Neural cell (in vitro differentiated cells): ENCODE measurements around the genes PPP1R16B and GTSF1L.

- RAMPAGE, long total RNA: no peak
These were observed at the start of gene PPP1R16B for GRCh38 chr20:38805356-38805860. TSS of gene PPP1R16B (plus strand) at chr20:38805697.

DNA sequence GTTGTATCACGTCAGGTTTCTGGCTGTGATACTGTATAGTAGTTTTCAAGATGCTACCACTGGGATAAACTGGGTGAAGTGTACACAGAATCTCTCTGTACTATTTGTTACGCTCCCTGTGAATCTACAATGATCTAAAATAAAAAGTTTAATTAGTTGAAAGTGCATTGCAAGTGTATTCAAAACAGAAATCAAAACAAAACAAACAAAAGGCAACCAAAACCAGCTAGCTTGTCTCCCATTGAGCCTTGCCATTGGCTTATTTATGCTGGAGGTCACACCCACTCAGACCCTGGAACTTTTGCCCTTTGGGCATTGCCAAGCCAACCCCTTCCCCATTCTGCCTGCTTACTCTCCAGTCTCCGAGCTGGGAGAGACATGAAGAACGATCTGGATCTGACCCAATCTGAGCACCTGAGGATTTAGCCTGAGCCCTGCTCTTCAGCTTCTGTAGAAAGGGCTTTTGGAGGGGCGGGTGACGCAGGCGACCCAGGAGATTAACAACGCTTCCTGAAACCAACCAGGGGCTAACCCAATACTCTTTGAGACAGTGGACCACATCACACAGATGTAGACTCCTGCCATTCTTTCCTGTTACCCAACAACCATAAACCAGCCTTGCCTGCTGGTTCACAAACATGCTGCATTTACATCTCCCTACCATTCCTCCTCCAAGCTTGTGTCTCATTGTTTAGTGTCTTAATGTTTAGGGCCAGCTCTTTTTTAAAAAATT is 28.1 kb downstream of the PPP1R16B start:
- RAMPAGE, long total RNA: no peak

DNA sequence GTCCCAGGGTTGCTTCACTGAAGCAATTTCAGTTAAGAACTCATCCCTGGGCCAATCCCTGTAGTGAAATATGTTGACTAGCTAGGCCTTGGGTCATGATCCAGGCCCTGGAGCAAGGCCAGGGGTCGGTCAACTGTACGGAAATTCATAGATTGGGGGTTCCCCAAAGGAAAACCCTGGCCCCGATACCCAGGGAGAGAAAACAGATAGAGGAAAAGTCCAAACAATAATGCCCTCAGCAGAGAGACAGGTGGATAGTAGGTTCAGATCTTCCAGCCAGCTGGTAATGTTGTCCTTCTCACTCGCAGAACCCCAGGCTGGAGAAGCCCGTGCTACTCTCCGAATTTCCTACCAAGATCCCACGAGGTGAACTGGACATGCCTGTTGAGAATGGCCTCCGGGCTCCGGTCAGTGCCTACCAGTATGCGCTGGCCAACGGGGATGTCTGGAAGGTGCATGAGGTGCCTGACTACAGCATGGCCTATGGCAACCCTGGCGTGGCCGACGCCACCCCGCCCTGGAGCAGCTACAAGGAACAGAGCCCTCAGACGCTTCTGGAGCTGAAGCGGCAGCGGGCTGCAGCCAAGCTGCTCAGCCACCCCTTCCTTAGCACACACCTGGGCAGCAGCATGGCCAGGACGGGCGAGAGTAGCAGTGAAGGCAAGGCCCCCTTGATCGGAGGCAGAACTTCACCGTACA is 8.2 kb upstream of the FAM83D start:
- RAMPAGE, long total RNA: no peak

GRCh38 chr20:38931361-38931777 is 5.2 kb downstream of the FAM83D start:
- RAMPAGE, long total RNA: no peak

GRCh38 chr20:39800506-39800858 is 838.3 kb downstream of the DHX35 start:
- RAMPAGE, long total RNA: no peak

GRCh38 chr20:40422988-40423187 is 266.1 kb downstream of the MAFB start:
- RAMPAGE, long total RNA: no peak

DNA sequence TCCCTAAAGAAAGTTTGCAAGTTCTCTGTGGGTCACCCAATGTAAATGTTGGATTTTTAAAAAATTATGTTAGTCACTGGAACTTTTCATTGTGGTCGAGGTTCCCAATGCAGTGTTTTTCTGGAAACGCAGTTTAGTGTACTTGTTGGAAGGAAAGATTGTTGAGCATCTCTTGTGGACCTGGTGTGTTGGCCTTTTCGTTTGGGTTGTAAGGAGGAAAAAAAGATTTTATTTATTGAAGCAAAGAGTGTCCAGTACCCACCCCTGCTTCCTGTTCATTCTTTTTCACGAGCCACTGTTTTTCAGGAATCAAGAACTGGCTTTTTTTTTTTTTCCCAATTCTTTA is 1.5 kb downstream of the TOP1 start:
- RAMPAGE, long total RNA: no peak

GRCh38 chr20:41110594-41111367 is 26.6 kb upstream of the PLCG1 start:
- RAMPAGE, long total RNA: no peak

DNA sequence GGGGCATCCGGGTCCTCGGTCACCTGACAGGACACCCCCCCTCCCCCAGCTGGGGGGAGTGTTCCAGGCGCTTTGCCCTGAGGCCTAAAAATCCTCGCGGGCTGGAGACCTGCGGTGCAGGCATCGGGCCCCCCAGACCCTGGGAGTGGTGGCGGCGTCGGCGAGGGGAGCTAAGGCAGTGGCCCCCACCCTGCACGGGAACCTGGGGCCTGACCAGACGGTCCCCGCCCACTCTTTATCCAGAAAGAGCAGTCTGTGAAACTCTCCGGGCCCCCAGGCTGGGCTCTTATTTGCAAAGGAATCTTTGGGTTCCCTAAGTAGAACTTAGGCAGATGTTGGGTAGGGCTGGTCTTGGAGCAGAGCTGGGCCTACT is 673 bp downstream of the PLCG1 start:
- RAMPAGE, long total RNA: no peak

DNA sequence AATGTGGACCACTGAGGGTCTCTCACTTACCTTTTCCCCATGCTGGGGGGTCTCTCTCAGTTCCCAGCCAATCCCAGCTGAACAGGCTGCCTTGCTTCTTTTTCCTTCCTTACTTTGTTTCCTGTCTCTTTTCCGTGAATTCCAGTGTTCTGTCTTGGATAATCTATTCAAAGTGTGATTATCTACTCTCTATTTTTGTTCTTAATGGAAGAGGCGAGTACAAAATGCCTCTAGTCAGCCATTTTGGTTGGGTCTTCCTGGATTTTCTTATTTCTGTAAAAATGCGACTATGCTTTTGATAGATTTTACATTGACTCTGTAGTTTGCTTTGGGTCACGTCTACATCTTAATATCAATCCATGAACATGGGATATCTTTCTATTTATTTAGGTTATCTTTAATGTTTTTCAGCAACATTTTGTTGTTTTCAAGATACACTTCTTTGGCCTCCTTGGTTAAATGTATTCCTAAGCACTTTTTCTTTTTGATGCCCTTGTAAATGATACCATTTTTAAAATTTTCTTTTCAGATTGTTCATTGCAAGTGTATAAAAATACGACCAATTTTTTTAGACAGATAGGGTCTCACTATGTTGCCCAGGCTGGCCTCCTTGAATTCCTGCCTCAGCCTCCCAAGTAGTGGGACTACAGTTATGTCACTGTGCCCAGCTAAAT is 55.7 kb downstream of the PLCG1 start:
- RAMPAGE, long total RNA: no peak

DNA sequence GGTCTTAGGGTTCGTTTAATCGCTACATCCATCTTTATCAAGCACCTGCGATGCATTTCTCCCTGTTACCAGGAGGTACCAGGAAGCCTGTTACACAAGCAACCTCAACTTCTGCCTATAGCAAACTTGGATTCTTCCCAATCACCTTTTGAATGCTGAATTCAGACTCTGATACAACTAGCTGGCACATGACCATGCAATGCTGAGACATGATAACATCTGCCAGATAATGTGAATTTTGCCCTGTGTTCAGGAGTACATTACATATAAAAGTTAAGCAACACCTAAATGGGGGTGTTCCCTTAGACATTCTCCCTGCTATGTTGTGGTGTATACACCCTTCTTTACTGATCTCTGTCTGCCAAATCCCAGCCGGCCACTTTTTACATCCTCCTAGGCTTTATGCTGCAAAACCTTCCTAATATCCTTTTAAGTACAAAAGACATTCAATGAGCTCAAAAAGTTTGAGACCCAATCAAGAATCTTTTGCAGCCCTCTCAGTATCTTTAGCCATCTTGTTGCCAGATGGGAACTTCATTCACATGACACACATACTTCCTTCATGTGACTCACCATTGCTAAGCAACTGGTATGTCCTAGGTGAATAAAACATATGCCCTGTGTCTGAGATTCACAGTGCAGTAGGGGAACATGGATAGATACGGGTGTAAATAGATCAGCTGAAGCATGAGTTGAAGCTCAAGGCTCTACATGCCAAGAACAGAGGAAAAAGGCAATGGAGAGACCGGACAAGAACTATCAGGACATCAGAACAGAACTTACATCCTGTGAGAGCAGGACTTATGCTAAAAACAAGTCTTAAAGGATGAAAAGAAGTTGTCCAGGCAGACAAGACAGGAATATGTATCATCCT is 84.3 kb downstream of the ZHX3 start:
- RAMPAGE, long total RNA: no peak

GRCh38 chr20:41268900-41269335 is 48.6 kb downstream of the ZHX3 start:
- RAMPAGE, long total RNA: no peak

DNA sequence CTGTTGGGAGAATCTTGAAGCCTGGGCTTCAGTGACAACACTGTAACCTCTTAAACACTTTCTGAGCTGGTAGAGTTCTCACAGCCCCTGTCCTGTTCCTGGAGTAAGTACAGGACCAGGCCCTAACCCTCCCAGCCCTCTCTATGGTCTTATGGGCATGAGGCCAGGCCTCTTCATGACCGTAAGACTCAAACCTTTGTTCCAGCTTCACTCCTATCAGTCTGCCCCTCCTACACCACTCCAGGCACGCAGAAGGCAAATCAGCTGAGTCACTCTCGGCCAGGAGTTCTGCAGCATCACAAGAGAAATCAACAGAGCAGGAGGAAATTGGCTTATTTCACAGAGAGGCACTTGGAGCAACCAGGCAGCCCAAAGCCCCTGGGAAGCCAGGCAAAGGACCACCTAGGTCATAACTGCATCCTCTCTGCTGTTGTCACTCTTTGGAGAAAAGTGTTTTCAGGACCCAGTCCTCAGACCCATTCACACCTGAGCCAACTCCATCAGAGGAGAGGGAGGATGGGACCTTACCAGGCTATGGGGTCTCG is 25.4 kb upstream of the CHD6 start:
- RAMPAGE, long total RNA: no peak

GRCh38 chr20:43457947-43458179 is 167 bp downstream of the SRSF6 start:
- RAMPAGE, long total RNA: no peak

- RAMPAGE, long total RNA: no peak
These were observed 1.2 kb downstream of the SRSF6 start for GRCh38 chr20:43458543-43459552.

GRCh38 chr20:43565043-43565576 is 6.3 kb downstream of the SGK2 start:
- RAMPAGE, long total RNA: no peak

DNA sequence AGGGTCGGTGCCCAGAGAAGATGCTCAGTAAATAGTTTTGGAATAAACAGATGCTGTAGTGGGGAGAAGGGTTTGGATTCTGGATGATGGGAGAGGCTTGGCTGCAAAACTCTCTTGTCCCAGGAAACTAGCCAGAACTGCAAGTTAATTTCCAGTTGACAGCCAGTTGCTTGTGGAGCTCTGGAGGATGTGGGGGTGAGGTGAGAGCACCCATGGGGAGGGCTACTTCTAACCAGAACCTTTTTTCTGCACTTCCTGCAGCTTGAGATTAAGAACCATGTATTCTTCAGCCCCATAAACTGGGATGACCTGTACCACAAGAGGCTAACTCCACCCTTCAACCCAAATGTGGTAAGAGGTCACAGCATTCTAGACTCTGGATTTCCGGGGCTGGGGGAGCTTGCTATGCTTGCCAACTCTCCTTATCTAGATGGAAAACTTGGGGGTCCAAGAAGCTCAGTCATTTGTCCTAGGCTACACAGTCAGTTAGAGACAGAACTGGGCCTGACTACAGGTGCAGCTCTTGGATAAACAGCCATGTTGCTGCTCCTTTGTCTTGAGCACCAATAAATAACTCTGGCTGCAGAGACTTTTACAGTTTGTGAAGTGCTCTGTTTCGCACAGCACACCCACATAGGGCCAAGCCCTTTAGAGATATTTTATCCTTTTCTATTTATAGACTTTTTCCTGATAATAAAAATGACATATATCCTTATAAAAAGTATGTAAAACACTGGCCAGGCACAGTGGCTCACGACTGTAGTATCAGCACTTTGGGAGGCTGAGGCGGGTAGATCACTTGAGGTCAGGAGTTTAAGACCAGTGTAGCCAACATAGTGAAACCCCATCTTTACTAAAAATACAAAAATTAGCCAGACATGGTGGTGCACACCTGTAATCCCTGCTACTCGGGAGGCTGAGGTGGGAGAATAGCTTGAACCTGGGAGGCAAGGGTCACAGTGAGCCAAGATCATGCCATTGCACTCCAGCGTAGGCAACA is 10.7 kb upstream of the IFT52 start:
- RAMPAGE, long total RNA: no peak

DNA sequence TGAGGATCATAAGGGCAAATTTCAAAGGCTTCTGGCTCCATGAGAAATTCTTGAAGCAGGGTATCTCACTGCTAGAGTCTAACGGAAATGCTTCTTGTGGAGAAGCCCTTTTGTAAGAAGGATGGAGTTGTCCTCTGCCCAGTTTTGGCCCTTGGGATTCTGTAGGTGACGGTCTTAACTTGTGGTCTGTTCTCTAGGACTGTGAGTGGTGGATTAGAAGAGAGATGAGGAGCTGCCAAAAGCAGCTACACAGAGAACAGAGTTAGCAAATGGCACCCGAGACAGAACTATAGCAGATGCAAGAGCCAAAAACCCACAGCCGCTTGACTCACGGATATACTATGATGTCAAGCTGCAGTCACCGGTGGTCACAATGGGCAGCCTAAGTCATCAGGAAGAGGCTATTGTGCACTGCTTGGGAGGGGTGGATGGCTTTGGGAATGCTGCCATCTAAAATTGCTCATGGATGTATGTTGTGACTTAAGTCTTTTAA is at the start of gene GTSF1L:
GTSF1L (minus strand) TSS at position 349 of the 493 bp plus-strand sequence.
- RAMPAGE, long total RNA: no peak

DNA sequence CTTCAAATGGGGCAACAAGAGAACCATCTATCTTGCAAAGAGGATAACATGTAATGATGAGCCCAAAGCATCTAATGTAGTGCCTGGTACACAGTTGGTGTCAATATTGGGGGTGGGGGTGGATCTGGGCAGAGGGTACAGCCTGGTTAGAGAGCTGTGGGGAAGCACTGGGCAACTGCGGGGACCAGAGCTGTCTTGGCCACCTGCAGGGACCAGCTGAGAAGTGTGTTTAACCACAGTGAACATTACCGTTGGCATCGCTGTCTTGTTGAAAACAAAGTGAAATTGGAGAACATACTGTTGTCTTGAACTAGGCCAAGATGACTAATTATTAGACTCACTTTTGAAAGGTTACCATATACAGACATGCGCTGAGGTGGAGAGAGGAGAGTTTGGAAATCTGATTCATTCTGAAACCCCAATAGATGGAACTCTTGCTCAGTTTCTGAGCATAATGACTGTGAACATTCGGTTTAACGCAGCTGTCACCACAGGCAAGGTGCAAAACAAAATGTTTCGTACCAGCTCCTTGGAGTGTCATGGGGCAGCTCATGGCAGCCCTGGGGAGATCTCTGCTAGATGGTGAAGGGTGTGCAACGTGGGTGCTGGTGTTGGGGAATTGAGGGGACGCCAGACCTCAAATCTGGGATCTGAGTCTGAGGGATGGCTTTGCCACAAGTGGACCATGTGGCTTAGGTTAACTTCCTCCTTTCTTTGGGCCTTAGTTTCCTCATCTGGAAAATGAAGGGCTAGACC is 24.4 kb upstream of the GTSF1L start:
- RAMPAGE, long total RNA: no peak

- RAMPAGE, long total RNA: no peak
These were observed 41.7 kb downstream of the JPH2 start for GRCh38 chr20:44145322-44145619.